ENCODE results near the genes GUCY2D, ALOX15B and RANGRF.

- PRO-cap = no peak
- RAMPAGE, long total RNA, 4 experiments = no peak in any of the 4 experiments
These were observed 8.6 kb upstream of the CHD3 start for GRCh38 chr17:7880008-7880416.

DNA sequence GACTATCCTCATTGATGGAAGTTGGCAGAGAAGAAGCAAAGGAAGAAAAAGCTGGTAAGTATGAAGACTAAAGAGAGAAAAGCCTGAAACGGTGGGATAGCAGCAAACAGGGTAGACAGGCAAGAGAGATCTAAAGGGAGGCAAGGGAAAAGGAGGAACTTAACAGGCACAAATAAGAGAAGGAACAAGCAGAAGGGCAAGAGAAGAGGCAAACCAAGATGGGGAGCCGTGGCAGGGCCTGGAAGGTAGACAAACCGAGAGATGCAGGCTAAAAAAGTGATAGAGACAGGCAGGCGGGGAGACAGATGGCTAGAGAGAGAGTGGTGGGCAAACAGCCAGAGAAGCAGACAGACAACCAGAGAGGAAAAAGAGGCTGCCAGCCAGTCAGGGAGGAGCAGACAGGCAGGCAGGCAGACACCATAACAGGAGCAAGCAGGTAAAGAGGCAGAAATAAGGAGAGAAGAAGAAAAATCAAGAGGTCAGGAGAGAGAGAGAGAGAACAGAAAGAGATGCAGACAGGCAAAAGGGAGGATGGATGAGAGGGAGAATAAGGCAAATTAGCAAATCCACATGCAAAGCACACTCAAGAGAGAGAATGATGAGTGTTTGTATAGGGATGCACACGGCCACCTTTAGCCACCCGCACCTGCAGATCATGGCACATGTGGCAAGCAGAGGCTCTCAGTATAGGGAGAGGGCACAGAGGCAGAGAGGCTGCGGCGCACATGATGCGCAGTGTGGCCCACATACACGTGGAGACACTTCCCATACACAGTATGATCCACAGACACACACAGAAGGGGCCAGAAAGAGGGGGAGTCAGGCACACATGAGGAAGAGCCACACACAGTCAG, 6.8 kb upstream of the CHD3 start:
- PRO-cap = no peak
- RAMPAGE, long total RNA, 4 experiments = no peak in any of the 4 experiments

DNA sequence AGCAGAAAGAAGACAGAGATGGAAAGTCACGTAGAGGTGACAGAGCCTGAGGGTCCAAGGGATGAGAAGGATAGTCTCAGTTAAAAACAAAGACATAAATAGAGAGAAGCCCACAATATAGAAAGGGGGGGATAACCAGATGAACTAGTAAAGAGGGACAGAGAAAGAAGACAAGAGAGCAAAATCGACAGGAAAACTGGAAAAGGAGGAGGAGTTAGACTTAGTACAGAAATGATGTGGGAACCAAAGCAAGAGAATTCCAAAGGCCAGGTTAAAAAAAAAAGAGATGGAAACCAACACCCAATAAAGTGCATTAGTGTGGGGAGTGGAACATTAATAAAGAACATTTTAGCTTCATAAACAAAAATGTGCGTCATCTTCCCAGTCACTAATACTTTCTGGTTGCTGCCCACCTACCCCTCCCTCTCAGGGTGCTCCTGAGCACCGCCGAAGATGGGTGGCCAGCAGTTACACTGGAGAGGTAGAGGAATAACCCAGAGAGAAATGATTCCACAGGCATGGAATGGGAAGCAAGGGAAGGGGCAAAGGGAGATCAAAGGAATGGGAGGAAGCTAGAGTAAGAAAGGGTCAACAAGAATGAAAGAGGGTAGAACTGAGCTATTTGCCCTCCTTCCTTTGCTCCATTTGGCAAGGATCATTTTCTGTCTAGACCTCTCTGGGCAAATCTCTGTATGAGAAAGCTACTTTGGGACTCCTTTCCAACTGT, 6.0 kb upstream of the CHD3 start:
- PRO-cap = unidirectional peak, plus-strand start at position 429 of the sequence
- RAMPAGE, long total RNA, 4 experiments = no peak in any of the 4 experiments

GRCh38 chr17:7922821-7923329, 6.8 kb downstream of the KCNAB3 start:
- PRO-cap = bidirectional peak, plus-strand start at chr17:7923030, minus-strand start at chr17:7922922
- RAMPAGE, long total RNA, 4 experiments = no peak in any of the 4 experiments

GRCh38 chr17:7932463-7932930, 491 bp downstream of the CNTROB start:
- PRO-cap = unidirectional peak, plus-strand start at chr17:7932762
- RAMPAGE, long total RNA, 4 experiments = no peak in any of the 4 experiments

DNA sequence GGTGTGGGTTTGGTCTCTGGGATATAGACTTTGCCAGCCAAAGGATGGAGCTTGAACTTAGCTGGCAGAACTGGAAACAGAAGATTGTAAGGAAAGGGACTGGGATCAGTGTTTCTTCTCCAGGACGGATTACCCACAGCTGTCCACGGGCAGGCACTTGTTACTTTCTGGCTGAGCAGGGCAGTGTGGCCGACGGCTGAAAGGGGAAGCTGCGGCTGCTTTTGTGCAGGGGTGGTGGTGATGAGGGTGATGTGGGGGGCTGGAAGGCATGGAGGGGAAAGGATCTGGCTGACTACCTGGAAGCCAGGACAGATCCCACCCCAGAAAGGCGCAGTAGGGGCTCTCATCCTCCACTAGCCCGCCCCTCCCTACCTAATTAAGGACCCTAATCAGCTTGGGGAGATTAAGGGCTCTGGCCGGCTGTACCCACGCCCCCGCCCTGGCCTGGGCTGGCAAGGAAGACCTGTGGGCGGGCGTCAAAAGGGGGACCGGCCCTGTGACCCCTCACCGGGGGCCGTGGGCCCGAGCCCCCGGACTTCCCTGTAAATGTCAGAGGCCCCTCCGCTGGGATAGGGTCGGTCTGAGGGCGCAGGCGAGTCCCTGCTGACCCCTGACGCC, at the start of gene GUCY2D:
Gene GUCY2D, plus strand, starts transcription at position 423 of the 618 bp plus-strand sequence.
- PRO-cap = no peak
- RAMPAGE, long total RNA, 4 experiments = no peak in any of the 4 experiments

GRCh38 chr17:8038724-8039240, at the start of gene ALOX15B:
Gene ALOX15B, plus strand, starts transcription at chr17:8039059.
- PRO-cap = bidirectional peak, plus-strand start at chr17:8039059, minus-strand start at chr17:8038914
- RAMPAGE, long total RNA, 4 experiments = no peak in any of the 4 experiments

- PRO-cap = no peak
- RAMPAGE, long total RNA, 4 experiments = no peak in any of the 4 experiments
These were observed 1.3 kb upstream of the ALOXE3 start for GRCh38 chr17:8119483-8120059.

DNA sequence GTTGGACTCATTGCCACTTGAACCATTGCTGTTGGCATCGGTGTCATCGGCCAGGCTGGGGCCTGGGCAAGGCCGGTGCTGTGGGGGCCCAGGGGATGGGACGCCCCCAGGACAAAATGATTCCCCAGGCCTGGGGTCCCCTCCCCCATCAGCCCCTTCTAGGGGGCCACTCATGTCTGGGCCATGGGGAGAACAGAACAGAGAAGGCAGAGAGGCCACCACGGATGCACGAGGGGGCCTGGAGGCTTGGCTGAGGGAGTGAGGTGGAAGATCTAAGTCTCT, 1.7 kb downstream of the PER1 start:
- PRO-cap = no peak
- RAMPAGE, long total RNA, 4 experiments = no peak in any of the 4 experiments

- PRO-cap = no peak
- RAMPAGE, long total RNA, 4 experiments = no peak in any of the 4 experiments
These were observed 2.5 kb downstream of the BORCS6 start for GRCh38 chr17:8186960-8188304.

DNA sequence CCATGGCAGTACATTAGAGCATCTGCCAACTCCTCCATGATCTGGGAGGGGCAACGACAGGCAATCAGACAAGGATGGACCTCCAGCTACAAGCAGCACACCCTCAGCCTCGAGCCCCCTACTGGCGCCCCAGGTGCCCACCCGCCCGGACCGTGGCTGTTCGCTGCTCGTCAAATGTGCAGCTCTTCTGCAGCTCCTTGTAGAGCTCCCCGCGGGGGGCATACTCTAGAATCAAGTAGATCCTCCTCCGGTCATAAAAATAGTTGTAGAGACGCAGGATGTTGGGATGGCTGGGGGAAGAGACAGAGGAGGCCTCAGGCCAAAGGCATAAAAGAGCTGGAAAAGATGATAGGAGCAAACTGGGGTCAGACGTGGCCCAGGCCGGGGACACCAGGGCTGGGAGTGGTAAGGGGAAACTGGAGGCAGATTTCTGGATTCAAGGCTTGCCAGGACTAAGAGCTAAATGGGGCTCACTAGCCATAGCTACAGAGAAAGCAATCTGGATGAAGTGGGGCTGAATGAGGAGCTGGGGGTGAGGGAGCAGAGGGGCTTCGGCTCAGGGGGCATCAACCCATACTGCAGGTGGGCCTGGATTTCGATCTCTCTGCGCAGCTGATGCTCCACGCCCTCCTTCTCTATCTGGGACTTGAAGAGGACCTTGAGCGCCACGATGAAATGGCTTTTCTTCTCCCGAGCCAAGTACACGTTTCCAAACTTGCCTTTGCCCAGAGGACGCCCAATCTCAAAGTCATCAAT, 3.6 kb downstream of the AURKB start:
- PRO-cap = no peak
- RAMPAGE, long total RNA, 4 experiments = no peak in any of the 4 experiments

DNA sequence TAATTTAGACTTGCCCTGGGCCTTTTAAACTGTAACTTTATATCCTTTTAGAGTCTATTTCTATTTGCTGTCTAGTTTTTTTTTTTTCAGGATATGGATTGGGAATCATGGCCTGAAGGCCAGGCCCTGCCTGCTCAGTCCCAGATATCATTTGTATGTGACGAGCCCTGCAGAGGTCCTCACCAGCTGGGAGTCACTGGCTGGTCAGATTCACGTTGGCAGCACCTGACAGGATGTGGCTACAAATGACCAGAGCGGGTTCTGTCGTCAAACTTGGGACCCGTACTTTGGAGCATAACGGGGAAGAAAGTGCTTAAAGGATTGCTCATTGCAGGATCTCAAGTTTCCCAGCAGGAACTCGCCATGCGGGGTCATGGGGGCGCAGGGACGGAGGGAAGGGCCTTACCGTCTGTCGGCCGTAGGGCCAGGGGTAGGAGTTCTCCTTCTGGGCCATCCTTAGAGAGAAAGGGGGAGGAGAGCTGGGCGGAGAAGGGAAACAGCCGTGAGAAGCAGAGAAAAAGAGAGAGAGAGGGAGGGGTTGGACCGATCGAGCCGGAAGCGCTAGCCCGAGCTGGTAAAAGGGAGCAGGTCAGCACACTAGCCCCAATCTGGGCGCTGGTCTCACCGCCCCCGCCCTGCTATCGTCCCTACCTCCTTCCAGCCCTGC, 471 bp downstream of the AURKB start:
- PRO-cap = no peak
- RAMPAGE, long total RNA, 4 experiments = no peak in any of the 4 experiments

DNA sequence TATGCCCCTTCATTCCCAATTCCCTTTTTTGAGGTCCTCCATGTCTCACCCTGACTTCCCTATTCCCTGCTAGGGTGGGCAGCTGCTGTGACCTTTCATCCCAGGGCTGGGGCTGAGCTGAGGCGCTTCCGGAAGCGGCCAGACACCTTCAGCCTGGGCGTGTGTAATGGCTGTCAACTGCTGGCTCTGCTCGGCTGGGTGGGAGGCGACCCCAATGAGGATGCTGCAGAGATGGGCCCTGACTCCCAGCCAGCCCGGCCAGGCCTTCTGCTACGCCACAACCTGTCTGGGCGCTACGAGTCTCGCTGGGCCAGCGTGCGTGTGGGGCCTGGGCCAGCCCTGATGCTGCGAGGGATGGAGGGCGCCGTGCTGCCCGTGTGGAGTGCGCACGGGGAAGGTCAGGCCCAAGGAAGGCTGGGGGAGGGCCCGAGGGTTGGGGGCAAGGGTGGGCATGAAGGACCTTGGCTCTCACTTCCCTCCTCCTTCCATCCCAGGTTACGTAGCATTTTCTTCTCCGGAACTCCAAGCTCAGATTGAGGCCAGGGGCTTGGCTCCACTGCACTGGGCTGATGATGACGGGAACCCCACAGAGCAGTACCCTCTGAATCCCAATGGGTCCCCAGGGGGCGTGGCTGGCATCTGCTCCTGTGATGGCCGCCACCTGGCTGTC, 19.5 kb downstream of the PFAS start:
- PRO-cap = no peak
- RAMPAGE, long total RNA, 4 experiments = start-site peak on the plus strand in 1 of 4 experiments, centred at position 177 of the sequence, 5 reads per replicate

DNA sequence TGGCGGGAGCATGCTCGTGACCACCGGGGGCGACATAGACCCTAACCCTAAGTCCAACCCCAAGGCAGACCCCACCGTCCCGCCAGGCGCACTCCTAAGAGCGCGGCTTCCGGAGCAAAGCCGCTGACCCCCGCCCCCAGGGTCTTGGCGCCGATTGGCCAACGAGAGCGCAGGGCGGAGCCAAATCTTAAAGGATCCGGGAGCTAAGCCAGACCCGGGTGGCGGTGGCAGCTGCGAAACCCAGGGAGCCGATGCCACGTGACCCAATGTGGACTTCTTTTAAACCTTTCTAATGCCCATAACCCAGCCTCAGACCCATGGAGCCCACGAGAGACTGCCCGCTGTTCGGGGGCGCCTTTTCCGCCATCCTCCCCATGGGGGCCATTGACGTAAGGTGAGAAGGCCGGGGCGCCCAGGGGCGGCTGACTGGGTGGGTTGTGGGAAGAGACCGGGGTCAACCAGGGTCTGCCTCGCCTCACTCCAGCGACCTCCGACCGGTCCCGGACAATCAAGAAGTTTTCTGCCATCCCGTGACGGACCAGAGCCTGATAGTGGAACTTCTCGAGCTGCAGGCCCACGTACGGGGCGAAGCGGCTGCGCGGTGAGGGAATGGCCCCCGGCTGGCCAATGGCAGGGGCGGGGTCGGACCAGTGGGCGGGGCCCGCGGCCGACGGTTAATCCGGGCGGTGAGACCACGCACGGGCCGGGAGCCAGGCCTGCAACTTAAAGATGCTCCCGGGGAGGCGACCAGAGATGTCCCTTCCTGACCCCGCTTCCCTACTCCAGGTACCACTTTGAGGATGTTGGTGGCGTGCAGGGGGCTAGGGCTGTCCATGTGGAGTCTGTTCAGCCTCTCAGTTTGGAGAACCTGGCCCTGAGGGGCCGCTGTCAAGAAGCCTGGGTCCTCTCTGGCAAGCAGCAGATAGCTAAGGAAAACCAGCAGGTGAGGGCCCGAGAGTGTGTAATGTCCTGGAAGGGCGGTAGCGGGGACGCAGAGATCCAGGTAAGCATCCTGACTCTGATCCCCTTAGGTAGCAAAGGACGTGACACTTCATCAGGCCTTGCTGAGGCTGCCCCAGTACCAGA, at the start of gene RANGRF:
Gene RANGRF, plus strand, starts transcription at position 199 of the 1,086 bp plus-strand sequence.
- PRO-cap = bidirectional peak, plus-strand start at position 211 of the sequence, minus-strand start at position 111 of the sequence; unidirectional peak, minus-strand start at position 603 of the sequence
- RAMPAGE, long total RNA, 4 experiments = start-site peak on the plus strand in 4 of 4 experiments, centred at positions 204 to 219 of the sequence, 12 to 66 reads per replicate

DNA sequence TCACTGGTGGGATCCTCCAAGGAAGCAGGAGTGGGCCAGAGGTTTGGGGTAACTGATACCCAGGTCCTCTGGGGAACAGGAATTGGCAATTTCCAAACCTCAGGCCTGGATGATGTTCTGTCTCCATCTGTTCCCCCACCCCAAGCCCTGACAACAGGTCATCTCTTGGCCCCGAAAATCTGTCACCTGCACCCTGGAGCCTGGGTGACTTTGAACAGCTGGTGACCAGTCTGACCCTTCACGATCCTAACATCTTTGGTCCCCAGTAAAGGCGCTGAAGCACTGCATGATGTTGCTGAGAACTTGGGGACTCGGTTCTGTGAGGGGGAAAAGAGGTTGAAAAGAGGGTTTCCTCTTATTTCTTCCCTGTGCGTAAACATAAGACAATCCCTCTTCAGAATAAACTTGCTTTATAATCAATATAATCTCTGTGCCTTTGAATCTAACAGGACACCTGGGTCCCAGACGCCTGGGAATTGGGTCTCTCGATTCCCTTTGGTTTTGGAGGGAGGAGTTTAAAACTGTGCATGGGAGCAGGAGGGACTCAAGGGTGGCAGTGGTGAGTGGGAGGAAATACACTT, 1.3 kb downstream of the RANGRF start:
- PRO-cap = no peak
- RAMPAGE, long total RNA, 4 experiments = no peak in any of the 4 experiments

- PRO-cap = no peak
- RAMPAGE, long total RNA, 4 experiments = no peak in any of the 4 experiments
These were observed 1.1 kb upstream of the RPL26 start for GRCh38 chr17:8384142-8384367.

DNA sequence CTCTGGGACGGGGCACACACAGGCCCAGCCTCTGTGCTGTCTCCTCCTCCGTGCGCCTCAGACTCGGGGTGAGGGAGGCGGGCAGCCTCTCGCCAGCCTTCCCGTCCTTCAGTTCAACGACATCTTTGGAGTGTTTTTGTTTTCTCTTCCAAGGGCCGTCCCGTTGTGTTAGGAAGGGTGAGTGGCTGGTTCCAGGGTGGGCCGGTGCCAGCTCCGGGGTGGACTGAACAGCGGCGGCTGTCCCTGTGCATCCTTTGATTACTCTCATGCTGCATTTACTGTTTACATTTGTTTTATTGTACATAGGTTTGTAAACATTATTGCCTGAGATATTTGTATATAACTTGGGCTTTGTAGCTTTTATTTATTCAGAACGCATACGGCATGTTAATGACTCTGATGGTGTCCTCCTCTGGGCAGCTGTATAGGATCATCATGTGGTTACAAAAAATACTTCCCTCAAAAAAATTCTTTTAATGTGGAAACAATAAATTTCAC, 32.0 kb downstream of the NDEL1 start:
- PRO-cap = no peak
- RAMPAGE, long total RNA, 4 experiments = no peak in any of the 4 experiments

GRCh38 chr17:8880198-8881193, 13.0 kb upstream of the PIK3R6 start:
- PRO-cap = no peak
- RAMPAGE, long total RNA, 4 experiments = no peak in any of the 4 experiments

- PRO-cap = no peak
- RAMPAGE, long total RNA, 4 experiments = no peak in any of the 4 experiments
These were observed 27.0 kb upstream of the PIK3R6 start for GRCh38 chr17:8894407-8894858.

- PRO-cap = no peak
- RAMPAGE, long total RNA, 4 experiments = no peak in any of the 4 experiments
These were observed 43.1 kb downstream of the PIK3R5 start for GRCh38 chr17:8922241-8923010.